HCT116 (cell line): ENCODE measurements around the genes CYP11A1 and FAM219B.

GRCh38 chr15:74128513-74129788, 1.4 kb upstream of the ISLR2 start:
- RRBS, result 82% methylated on average over 20 of the region's 79 CpGs

GRCh38 chr15:74179819-74180680, 6.5 kb downstream of the ISLR start:
- RRBS, result 84% methylated on average over 2 of the region's 14 CpGs

GRCh38 chr15:74239988-74240706, 4.0 kb downstream of the CCDC33 start:
- RRBS, result no CpG with 5 or more reads among the region's 6 CpGs

DNA sequence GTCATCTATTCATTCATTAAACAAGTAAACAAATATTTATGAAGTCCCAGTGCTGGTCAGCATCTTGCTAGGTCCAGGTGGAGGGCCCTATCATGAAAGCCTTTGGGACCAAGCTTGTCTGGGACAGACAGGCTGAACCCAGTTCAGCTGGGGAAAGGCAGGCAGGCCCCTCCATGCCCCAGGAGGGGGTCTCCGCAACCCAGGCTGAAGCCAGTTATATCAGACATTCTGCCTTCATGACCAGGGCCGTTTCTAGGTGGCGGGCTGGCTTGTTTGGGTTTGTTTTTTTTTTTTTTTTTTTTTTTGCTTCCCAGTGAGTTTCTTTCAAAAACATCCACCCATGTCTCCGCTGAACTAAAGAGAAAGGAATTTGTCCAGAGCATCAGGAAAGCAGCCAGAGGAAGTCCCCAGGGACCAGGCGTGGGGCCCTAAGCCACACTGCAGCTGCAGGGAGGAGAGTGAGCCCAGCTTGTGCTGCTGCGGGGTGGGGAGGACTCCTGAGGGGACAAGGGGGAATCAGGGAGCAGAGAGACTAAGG, 49.8 kb downstream of the CYP11A1 start:
- RRBS, result no CpG with 5 or more reads among the region's 6 CpGs

DNA sequence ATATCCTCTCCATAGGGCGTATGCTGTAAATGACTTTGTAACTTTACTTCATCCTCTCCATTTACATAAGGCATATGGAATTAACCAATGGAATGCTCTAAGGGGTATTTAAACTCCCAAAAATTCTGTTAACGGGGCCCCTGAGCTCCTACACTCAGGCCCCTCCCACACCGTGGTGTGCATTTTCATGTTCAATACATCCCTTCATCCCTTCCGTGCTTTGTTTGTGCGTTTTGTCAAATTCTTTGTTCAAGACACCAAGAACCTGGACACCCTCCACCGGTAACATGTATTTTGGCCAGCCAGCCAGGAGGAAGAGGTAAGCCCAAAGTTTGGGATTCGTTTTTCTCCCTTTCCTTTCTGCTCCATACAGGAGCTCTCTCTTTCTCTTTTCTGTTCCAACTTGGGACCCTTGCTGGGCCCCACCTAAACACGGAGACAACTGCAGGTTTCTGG, 16.8 kb downstream of the CYP11A1 start:
- RRBS, result no CpG with 5 or more reads among the region's 8 CpGs

DNA sequence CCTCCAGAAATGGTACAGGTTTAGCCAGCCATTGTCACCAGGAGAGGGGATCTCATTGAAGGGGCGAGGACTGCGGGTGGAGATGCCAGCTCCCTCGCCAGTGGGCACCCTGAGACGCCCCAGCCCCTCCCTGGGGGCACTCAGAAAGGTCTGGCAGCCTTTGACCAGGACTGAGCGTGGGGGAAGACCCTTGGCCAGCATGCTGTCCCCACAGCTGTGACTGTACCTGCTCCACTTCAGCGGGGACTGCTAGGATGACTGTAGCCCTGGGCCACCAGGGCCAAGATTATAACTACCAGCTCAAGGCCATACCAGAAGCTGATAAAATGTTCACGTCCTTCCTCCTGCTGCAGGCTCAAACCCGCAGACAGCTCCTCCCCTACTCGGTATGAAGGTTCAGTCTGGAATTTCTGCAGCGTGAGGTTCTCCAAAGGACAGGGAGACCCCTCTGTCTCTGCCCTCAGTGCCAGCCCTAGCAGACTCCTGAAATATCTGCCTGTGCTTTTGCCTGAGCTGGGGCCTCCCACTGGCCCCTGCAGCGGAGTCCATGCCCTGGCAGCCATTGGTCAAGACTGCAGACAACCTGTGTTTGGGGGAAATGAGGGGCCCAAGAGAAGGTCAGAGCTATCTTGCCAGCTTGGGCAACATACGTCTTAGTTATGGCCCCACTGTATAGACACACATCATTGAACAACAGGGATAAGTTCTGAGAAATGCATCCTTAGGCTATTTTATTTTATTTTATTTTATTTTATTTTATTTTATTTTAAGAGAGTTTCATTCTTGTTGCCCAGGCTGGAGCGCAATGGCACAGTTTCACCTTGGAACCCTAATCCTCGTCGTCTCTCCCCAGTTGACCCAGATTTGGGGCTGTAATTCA, at the start of gene CYP11A1:
Gene CYP11A1 (minus strand): TSS at position 262 of the 880 bp plus-strand sequence.
- RRBS, result no CpG with 5 or more reads among the region's 15 CpGs

- RRBS, result no CpG with 5 or more reads among the region's 5 CpGs
These were observed 30.0 kb upstream of the CYP11A1 start for GRCh38 chr15:74397312-74398019.

DNA sequence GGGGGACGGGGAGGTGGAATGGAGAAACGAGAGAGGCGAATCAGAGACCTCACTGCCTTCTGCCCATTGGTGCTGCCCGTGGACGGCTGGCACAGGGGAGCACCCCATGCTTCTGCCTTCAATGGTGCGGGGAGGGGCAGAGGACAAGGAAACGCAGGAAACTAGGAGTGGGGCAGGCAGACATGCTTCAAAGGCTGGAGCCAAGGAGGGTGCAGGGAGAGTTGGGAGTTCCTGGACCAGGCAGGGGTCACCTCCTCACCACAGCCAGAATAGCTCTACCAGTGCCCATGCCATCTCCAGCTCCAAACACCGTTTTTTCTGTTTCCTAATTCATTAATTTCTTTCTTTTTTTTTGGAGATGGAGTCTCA, 20.4 kb upstream of the UBL7 start:
- RRBS, result no CpG with 5 or more reads among the region's 8 CpGs

- RRBS, result 0% methylated on average over 2 of the region's 24 CpGs
These were observed 5.0 kb downstream of the ARID3B start for GRCh38 chr15:74545719-74546700.

DNA sequence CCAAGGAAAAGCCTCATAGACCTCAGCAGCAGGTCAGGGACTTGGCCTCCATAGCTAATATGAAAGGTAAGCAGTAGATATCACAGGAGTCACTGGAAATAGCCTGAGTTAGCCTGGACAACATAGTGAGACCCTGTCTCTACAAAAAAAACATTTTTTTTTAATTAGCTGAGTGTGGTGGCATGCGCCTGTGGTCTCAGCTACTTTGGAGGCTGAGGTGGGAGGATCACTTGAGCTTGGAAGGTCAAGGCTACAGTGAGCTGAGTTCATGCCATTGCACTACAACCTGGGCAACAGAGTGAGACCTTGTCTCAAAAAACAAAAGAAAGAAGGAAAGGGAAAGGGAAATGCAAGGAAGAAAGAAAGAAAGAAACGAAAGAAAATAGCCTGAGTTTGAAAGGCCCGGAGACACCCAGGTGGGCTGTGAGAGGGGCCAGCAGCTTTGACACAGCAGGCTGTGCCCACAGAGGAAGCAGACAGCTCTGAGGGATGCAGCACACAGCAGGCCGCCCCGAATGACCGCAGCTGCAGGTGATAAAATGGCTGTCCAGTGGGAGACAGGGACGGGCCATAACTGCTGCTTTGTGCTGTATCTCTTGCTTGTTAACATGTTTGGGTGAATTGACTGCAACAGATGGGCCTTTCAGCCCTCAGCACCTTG, 36.9 kb upstream of the CLK3 start:
- RRBS, result no CpG with 5 or more reads among the region's 7 CpGs

GRCh38 chr15:74588317-74588957, 27.2 kb upstream of the CLK3 start:
- RRBS, result no CpG with 5 or more reads among the region's 11 CpGs

DNA sequence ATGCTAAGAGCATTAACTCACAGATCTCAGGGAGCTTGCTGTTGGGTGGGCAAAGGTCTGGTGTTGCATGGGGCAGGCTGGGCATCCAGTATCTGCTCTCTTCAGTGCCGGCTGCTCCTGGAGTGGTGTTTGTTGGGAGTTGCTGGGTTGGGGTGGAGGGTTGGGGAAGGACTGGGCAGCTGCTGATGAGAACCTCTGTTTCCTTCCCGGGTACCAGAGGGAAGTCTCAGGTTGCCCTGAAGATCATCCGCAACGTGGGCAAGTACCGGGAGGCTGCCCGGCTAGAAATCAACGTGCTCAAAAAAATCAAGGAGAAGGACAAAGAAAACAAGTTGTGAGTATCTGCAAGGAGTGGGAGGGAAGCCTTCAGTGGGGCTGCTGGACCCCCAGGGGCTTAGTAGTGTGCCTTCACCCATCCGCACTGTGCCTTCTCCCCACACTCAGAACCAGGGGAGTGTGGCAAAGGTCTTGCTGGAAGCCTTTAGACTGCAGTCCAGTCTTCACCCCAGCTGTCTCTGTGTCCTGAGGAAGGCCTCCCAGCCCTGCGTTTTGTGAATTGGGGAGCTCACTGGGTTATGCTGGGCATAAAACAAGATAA, 9.1 kb downstream of the CLK3 start:
- RRBS, result 96% methylated on average over 5 of the region's 9 CpGs

DNA sequence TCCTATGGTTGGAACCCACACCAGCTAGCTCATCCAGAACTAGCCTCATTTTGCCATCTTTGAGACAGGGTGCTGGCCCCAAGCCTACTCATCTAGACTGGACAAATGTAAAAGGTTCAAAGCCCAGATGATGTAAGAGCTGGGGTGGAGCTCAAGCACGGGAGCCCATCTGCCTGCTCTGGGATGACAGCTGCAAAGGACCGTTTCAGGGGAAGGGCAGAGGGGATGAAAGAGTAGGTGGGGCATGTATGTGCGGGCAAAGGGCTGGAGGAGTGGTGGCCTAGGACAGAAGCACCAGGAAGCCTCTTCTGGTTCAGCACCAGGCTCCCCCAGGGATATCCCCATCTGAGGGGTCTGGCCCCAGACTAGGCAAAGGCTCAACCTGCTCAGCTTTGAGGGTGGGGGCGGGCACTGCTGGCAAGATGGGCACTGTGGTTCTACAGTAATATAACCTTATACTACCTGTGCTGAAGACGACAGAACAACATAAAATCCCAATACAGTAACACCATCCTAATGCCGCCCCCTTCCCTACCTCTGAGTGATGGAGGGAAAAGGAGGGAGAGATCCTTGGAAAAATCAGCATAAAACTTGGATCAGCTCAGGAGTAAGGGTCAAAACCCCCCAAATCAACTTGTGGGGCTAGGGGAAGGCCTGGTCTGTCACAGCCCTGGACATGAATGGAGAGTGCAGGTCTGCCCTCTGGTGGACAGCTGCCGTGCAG, 16.0 kb downstream of the CLK3 start:
- RRBS, result no CpG with 5 or more reads among the region's 7 CpGs

- RRBS, result 0% methylated on average over 12 of the region's 28 CpGs
These were observed 269 bp upstream of the CSK start for GRCh38 chr15:74781604-74782017.

- RRBS, result no CpG with 5 or more reads among the region's 26 CpGs
These were observed 14.1 kb upstream of the LMAN1L start for GRCh38 chr15:74798281-74799230.

DNA sequence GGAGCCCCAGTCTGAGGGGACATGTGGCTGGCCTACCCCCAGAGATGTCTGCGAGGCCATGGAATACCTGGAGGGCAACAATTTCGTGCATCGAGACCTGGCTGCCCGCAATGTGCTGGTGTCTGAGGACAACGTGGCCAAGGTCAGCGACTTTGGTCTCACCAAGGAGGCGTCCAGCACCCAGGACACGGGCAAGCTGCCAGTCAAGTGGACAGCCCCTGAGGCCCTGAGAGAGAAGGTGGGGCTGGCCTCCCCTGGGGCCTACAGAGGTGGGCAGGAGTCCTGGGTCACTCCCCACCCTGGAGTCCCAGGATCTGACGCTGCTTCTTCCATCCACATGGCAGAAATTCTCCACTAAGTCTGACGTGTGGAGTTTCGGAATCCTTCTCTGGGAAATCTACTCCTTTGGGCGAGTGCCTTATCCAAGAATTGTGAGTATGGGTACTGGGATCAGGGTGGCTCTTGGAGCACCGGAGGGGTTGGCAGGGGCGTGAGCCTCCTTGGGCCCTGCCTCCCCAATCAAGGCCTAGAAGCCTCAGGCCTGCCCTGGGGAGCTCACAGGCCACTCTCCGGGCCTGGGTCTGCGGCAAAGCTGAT, 10.9 kb upstream of the LMAN1L start:
- RRBS, result 97% methylated on average over 3 of the region's 16 CpGs

DNA sequence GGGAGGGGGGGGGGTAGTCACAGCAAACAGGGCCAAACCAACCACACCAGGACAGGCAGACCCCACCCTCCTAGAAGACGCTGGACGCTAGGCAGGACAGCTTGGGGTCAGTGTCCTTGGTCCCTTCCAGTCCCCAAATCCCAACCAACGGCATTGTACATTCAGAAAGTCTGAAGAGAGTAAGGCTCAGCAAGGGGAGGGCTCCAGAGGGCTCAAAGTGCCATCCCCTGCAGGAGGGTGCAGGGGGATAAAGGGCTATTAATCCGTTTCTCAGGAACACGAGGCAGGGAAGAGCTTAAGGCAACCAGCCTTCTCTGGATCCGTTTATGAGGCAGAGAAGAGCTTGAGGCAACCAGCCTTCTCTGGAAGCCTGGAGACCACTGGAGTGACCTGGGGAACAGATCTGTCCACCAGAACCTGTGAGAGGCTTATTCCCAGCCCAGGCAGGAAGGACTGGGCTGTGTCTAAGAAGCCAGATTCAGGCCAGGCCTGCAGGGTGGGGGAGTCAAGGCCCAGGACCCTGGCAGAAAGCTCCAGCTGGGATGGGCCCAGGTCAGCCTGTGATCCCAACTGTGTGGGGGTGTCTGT, 1.3 kb upstream of the ULK3 start:
- RRBS, result no CpG with 5 or more reads among the region's 6 CpGs

DNA sequence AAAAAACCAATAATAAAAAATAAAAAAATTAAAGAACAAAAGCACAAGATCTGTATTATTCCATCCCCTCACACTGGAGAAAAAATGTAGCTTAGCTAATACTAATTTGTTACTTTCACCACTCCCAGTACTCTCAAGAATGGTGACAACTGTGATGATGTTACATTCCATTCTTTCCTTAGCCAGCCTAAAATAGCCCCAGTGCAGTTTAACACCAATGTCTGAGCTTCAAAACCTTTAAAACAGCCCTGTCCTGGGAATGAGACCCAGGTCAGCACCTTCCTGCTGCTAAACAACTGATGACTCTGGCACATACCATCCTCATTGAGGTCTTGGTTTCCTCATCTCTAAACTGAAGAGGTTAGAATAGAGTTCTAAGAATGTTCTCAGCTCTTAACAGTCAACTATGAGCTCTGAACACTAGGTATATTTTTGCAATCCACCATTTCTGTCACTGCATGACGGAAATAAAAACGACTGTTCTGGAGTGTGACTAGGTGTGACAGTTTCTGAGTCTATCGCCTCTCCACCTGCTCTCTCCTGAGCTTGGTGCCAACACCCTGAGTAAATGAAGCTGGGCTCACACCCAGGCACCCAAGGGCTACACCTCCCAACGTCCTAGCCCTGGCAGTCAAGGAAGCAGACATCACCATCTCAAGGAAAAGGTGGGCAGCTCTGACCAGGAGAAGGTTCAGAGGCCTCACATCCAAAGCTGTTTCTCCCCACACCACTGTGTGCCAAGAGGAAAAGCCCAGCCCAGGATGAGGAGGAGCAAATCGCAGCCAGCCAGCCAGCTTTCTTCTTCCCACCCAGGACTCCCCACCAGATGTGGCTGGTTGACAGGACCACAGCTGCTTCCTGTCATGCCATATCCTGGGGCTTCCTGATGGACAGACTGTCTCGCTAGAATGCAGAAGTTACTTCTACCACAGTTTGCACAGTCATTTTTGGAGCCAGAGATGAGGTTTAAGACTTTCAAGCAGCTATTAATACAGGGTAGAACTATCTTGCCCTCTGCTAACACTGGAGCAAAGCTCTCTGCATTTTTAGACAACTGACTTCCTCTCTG, 3.5 kb downstream of the SCAMP2 start:
- RRBS, result no CpG with 5 or more reads among the region's 6 CpGs

DNA sequence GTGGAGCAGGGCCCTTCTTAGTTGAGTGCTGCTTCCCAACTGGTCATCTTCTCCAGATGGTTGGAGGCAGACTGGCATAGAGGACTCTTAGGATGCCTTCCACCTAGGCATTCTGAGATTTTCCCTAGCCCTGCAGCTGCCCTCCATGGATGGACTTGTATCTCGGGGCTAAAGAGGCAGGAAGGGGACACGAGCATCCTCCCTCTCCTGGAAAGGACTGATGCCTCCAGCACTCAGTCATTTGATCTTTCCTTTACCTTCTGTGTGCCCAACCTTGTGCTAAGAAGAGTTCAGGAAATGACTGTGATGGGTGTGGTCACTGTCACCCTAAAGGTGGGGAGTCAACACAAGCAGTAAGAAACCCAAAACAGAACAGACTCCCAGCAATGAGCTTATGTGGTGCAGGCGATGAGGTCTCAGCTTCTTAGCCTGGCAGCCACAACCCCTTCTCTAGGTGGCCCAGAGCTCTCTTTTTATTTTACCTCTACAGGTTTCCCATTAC, 3.7 kb downstream of the MPI start:
- RRBS, result no CpG with 5 or more reads among the region's 3 CpGs

GRCh38 chr15:74906731-74907418, at the start of gene FAM219B:
Gene FAM219B (minus strand): TSS chr15:74906851.
- RRBS, result 1% methylated on average over 25 of the region's 48 CpGs